Placental epithelial cell (primary cell): ENCODE results near the genes KNTC1 and HCAR1.

- CAGE, long polyA plus RNA = no peak
Measured at GRCh38 chr12:122093603-122094531, 15.3 kb downstream of the MLXIP start.

- CAGE, long polyA plus RNA = no peak
Measured at GRCh38 chr12:122127714-122128046, 46.3 kb downstream of the IL31 start.

DNA sequence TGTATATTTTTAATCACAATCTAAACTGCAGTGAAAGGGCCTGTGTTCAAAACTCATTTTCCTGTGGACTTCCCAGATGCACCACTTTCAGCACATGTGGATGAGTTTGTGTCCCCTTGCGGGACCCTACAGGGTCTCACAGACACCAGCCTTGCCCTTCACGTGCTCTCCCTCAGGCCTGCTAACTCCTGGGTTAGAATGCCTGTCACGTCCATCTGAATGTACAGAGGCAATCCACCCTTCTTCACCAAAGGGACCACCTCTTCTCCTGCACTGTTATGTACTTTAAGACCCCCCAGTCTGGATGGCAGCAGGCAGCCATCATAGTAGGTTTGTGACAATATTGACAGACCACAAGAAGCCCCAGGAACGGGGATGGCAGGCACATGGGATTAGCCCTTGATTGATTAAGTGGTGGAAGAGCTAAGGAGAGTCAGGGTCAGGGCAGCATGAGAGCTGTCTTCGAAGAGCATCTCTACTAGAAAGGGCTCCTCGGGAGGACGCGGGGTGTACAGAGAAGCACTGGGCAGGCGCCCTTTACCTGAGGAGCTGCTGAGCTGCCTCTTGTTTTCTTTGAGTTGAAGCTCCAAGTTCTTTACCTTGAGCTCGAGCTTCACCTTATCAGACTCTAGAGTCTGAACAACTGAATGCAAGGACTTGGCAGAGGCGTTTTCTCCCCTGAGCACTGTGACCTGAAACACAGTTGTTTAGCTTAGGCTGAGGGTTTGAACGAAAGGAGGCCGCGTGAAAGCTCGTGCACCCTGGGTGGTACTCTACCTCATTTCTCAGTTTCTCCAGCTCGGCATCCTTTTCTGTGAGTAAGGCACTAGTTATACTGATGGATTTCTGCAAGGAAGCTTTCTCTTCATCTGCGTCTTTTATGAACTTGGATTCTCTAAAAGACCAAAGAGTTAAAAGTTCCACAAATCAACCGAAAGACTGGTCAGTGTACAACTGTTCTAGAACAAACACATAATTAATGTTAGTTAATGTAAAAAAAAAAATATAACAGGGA is 12.3 kb upstream of the VPS33A start:
- CAGE, long polyA plus RNA = no peak

DNA sequence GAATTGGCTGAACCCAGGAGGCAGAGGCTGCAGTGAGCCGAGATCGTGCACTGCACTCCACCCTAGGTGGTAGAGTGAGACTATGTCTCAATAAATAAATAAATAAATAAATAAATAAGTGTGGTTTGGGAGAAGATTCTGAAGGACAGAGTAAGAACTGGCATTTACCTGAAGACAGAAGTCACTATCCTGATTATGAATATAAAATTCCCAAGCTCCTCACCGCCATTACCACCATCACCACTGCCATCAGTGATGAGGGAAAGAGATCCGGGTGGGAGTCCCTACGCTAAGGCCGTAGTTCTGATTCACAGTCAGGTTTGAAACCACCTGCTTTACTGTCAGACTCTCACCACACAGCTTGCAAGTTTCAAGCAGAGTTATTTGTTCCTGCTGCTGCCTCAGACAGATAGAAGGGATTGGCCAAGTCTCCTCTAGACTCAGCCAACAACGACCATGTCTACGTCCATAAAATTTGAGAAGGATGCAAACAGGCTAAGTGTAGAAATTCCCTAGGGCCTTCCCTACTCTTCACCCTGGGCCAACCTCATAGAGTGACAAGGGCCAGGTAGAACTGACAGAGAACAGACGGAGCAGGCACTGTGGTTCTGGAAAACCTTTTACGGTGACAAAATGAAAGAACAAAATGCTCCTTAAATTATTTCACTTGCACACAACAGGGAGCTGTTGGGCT is 39.7 kb downstream of the CLIP1 start:
- CAGE, long polyA plus RNA = no peak

- CAGE, long polyA plus RNA = no peak
Measured at GRCh38 chr12:122389552-122389814, 33.0 kb downstream of the CLIP1 start.

GRCh38 chr12:122420942-122421234 is 1.6 kb downstream of the CLIP1 start:
- CAGE, long polyA plus RNA = no peak

DNA sequence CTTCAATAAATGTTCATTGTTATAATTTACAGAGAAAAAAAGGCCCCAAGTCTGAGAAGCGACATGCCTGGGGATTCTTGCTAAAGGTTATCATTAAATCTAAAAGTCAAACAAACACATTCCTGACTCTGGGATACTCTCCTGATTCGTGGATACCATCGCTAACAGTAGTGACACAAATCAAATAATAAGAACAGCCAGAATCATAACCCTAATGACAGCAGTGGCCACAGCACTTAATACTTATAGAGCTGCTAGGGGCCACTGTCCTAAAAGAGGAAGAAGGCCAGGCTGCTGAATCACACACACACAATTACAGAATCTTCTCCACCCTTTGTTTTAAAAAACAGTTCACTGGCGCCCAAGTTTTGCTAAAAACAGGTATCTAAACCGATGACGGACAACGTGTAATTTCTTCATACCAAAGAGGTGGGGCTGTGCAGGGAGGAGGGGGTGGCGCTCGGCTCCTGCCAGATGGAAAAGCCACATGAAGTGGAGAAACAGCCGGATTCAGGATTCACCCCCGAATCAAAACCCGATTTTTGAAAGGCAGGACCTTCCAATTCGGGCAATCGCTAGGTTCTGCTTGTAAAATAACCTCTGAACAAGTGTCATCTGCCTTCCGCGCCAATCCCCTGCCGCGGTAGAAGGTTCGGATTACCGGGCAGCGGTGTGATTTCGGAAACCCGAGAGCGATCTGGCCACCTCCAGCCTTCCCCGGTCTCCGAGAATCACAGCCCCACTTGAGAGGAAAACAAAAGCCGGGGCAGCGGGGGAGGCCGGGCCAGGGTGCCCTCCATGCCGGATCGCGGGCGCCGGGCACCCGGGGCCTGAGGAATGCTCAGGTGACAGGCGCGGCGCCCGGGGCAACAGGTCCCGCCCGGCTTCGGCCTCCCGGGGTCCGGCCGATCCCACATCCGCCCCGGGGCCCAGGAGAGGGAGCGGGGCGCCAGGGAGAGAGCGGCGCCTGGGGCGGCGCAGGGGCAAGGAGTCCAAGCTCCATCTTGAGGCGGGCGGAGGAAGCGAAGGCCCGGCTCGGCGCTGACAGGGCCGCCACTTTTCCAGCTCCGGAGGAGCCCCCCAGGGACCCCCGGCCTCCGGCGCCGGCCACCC is 878 bp downstream of the CLIP1 start:
- CAGE, long polyA plus RNA = no peak

DNA sequence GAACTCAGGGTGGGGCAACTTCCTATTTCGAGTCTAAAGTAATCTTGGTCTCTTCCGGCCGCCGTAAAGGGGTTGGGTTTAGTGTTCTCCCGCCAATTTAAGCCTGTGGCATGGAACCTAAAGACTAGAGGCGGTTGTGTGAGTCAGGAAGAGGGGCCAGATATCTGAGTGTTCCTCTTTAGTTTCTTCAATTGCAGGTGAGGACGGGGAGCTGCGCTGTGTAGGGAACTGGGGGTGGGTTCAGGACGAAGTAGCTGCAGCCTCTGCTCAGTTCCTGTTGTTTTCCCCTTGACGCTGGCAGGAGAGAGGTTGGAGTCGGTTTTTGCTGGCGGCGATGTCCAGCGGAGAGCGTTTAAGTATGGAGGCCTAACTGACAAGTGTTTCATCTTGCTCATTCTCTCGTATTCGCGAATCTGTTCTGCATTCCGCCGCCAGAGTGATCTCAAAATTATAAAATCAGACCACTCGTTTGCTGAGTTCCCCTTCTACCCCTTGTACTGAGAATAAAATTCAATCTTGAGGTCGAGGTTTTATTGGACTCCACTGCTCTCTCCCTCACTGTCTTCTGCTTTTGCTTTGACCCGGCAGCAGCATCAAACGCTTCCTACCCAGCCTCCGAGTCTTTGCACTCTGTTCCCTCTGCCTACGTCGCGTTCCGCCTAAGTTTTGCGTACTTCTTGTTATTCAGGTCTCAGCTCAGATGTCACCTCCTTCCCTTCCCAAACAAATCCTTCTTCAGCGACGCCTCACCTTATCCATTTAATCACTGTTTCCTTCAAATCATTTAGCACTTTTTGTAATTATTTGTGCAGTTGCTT is at the start of gene KNTC1:
Gene KNTC1 (plus strand): TSS at position 95 of the 818 bp plus-strand sequence.
- CAGE, long polyA plus RNA = no peak

GRCh38 chr12:122730274-122731471 is at the start of gene HCAR1:
Gene HCAR1, minus strand, starts transcription at chr12:122730844.
- CAGE, long polyA plus RNA = no peak

- CAGE, long polyA plus RNA = no peak
Measured at GRCh38 chr12:122749923-122750425, 2.6 kb upstream of the DENR start.

DNA sequence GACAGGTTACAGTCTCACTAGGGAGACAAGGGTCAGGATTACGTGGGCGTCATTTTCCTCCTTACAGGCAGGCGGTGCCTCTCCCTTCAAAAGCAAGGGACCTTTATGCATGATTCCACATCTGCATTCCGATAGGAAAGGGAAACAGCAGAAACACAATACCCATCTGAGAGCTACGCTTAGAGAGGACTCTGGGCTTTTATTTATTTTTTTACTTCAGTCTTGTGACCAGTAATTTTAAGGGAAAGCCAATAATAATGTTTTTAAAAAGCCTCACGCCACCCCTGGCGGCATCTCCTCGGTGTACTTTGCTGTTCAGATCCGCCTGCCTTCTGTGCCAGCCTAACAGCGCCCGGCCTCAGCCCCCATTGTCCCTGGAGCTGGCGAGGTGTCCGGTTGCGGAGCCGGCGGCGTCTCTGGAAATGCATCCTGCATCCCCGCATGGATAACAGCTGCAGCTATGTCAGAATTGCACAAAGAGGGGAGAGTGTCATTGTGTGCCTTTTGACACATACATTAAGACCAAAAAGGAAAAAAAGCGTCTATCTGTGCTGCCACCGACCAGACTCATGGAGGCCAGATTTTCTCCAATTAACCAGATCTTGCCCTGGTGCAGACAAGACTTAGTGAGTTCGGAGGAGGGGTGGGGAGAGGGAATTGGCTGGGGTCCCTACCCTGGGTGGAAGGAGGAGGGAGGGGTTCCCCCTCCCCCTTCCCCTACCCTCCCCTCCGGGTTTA is 707 bp upstream of the HIP1R start:
- CAGE, long polyA plus RNA = no peak

- CAGE, long polyA plus RNA = no peak
Measured at GRCh38 chr12:122864144-122864910, 29.1 kb downstream of the HIP1R start.

GRCh38 chr12:122961527-122962215 is 4.6 kb downstream of the ABCB9 start:
- CAGE, long polyA plus RNA = no peak

- CAGE, long polyA plus RNA = no peak
Measured at GRCh38 chr12:122983687-122984029, 3.2 kb downstream of the ARL6IP4 start.

GRCh38 chr12:123106857-123107429 is 43.9 kb downstream of the PITPNM2 start:
- CAGE, long polyA plus RNA = no peak

DNA sequence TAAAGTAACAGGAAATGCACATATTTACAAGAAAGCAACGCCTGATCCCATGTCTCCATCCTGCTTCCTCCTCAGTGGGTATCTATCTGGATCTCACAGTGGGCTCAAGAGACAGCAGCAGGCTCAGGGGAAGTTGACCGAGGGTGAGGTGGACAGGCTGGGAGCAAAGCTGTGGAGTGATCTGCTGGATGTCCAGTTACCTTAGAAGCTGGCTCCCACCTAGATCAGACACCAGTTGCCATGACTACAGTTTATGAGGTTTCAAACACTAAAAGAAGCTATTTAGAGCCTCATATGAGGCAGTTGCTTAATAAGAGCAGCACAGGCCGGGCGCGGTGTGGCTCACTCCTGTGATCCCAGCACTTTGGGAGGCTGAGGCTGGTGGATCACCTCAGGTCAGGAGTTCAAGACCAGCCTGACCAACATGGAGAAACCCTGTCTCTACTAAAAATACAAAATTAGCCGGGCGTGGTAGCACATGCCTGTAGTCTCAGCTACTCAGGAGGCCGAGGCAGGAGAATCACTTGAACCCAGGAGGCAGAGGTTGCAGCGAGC is 10.7 kb downstream of the MTRFR start:
- CAGE, long polyA plus RNA = no peak

- CAGE, long polyA plus RNA = no peak
Measured at GRCh38 chr12:123317113-123317595, 45.5 kb upstream of the CDK2AP1 start.

GRCh38 chr12:123327116-123328179 is 37.2 kb downstream of the SBNO1 start:
- CAGE, long polyA plus RNA = no peak

DNA sequence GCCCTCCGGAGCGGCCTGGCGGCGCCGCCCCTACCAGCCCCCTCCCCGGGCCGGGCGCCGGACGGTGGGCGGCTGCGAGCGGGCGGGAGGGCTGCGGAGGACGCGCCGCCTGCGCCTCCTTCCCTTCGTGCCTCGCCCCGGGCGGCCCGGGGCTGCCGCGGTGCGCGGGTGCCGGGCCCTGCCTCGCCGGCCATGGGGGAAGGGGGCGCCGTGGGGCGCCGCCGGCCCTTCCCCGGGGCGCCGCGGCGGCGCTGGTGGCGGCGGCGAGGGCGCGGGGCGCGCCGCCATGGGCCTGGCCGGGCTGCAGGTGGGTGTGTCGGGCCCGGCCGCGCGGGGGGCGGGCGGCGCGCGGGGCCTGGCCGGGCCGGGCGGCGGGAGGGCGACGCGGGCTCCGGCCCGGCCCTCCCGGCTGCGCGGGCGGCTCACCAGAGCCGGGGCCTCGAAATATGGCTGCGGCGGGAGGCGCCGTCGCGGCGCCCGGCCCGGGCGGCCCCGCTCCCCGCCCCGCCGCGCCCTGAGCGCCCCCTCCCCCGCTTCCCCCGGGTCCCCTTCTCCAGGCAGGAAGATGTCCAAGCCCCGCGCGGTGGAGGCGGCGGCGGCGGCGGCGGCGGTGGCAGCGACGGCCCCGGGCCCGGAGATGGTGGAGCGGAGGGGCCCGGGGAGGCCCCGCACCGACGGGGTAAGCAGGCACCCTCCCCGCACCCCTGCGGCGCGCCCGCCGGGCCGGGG is 5.1 kb downstream of the KMT5A start:
- CAGE, long polyA plus RNA = no peak

DNA sequence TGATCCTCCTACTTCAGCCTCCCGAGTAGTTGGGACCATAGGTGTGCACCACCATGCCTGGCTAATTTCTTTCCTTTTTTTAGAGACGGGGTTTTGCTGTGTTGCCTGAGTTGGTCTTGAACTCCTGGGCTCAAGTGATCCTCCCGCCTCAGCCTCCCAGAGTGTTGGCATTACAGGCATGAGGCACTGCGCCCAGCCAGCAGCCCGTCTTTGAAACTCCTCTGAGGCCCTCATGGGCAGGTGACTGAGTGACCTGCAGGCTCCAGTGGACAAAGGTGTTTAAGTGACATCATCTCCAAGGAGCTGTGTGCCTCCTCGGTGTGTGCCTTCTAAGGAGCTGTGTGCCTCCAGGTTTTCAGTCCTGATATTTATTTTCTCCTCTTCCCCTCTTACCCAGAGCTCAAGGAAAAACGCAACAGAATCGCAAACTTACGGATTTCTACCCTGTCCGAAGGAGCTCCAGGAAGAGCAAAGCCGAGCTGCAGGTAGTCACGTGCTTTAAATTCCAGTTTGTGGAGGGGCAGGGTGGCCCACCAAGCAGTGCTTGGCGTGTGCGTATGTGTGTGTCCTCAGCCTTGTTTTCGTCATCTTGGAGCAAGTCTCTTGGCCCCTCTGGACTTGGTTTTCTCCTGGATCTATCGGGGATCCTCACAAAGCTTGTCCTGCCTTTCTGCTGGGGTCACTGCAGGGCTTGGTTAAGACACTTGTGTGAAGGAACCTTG is 12.2 kb downstream of the KMT5A start:
- CAGE, long polyA plus RNA = no peak